BJ (cell line): ENCODE measurements around a stretch of chr10.

- CAGE, long polyA plus RNA = no peak
- RRBS = no CpG with 5 or more reads among the region's 1 CpG
These were observed 43.7 kb downstream of the SLK start for GRCh38 chr10:104010750-104010949.

DNA sequence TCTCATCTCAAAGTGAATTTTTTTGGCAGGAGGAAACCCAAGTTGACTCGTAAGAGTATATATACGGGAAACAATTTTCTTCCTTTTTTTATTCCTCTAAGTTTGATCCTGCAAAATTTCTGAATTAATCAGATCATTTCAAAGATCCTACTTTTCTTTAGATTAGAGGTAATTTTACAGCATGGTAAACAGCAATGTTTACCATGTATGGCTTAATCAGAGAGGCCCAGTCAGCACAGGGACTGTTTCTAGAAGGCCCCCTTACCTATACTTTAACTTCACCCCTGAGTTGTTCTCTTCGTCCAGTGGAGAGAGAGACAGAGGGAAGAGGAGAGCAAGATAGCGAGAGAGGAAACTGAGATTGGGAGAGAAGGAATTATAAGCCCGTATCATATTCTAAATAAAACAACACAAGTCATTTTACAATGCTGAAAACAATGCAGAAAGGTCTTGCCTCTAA lies 634 bp downstream of the COL17A1 start:
- CAGE, long polyA plus RNA = no peak
- RRBS = no CpG with 5 or more reads among the region's 5 CpGs

GRCh38 chr10:104122199-104122328 lies 93 bp downstream of the SFR1 start:
- CAGE, long polyA plus RNA = no peak
- RRBS = 0% methylated on average over 1 of the region's 5 CpGs

GRCh38 chr10:104258164-104258760 lies 3.6 kb downstream of the GSTO1 start:
- CAGE, long polyA plus RNA = no peak
- RRBS = no CpG with 5 or more reads among the region's 7 CpGs

DNA sequence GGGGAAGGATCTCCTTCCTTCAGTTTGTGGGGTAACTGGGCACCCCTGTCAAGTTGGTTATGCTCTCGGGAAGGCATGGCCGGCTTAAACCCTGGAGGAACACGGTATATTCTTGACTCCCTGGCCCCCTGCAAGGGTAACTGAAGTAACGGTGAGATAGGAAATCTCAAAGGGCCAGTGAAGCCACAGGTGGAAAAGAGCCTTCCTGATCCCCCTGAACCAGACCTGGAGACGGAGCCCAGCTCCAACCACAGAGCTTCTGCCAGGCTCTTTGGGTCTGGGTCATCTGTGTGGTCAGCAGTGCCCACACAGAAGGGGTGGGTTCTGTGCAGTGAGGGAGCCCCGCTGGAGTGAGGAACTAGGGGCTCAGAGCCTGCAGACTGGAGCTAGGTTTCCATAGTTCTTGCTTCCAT lies 25.5 kb downstream of the ITPRIP start:
- CAGE, long polyA plus RNA = no peak
- RRBS = no CpG with 5 or more reads among the region's 6 CpGs

DNA sequence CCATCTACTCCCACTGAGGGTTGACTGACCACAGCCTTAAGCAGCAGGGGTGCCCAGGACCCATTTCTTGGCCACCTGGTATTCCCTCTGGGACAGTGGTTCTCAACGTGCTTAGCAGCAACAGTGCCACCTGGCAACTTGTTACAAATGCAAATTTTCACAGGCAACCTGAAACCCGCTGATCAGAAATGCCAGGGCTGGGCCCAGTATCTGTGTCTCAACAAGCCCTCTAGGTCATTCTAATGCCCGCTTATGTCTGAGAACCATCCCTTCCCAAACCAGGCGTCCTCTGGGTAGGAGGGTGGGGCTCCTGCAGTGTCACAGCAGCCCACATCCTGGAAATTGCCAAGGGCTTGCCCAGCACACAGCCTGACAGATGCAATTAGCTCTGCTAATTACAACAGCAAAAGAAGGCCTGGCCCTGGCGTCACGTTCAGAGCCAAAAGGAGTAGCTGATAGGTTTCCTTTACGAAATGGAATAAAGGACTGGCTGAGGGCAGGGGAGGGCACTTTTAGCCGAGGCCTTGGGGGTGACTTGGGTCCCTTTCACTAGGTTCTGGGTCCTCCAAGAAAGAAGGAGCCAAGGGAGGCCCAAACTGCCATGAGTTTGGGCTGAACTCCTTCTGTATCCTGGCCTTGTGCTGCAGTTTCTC lies 15.8 kb downstream of the ITPRIP start:
- CAGE, long polyA plus RNA = no peak
- RRBS = no CpG with 5 or more reads among the region's 8 CpGs

DNA sequence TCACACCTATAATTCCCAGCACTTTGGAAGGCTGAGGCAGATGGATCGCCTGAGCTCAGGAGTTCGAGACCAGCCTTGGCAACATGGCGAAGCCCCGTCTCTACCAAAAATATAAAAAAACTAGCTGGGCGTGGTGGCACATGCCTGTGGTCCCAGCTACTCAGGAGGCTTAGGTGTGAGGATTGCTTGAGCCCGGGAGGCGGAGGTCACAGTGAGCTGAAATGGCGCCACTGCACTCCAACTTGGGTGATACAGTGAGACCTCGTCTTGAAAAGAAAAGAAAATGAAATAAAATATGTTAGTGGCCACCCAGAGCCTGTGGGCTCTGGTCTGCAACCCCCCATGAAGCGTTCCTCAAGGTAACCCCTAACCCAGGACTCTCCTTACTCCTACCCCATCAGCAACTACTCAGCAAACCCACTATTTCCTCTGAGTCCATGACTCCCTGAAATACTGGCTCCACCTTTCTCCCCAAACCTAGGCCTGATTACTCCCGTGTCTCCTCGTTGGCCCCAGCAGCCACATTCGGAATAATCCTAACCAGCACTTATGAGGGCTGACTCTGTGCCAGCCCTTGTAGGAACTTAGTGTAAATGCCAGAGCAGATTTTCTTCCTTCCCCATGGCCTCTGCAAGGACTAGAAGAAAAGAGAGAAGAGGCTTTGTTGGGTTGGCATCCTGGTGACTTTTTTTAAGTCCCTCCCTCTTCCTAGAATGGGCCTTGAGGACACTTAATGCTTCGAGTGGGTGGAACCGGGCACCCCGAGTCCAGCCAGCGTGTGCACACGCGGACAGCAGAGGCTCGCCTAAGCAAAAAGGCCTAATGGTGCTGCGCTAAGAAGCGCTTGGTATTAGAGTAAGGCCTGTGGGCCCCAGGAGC lies 13.1 kb downstream of the ITPRIP start:
- CAGE, long polyA plus RNA = no peak
- RRBS = no CpG with 5 or more reads among the region's 22 CpGs

DNA sequence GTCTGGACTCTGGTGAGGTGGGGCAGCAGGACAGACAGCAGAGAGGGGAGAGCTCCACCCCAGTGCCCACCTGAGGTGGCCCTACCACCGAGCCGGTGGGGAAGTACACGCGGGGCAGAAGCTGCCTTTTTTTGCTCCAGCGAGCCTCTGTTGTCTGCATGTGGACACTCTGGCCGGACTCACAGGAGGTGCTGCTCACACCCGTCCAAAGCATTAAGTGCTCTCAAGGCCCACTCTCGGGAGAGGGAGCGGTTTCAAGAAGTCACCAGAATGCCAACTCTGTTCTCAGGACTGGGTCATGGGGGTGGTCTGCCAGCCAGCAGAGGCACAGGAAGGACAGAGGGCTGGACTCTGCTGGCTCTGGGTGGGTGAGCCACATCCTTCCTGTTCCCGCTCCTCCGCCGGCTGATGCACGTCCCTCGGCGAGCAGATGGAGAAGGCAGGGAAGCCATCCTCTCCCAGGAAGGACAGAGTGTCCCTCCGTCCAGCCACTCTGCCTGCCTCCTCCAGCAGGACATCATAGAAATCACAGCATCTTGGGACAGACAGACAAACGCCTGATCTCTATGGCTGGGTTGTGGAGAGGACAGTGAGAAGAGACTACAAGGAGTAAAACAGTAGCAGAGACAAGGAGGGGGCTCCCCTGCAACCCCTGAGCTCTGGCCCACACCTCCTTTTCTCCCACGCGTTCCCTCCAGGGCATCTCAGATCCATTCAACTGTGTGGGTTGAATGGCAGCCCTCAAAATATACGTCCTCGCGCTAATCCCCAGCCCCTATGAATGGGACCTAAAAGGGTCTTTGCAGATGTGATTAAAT lies 12.1 kb downstream of the ITPRIP start:
- CAGE, long polyA plus RNA = no peak
- RRBS = 63% methylated on average over 5 of the region's 22 CpGs

- CAGE, long polyA plus RNA = no peak
- RRBS = no CpG with 5 or more reads among the region's 16 CpGs
These were observed 9.2 kb downstream of the ITPRIP start for GRCh38 chr10:104328839-104329772.

DNA sequence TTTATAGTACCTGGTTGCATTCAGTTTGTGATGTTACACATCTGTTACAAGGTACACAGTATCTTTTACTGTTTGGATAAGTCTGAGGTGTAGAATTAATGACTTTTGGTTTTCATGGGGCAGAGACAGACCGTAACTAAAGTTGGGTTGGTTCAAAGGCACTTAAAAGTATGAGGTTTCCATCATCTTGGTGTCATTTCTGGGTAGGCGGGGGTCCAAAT lies 43.7 kb downstream of the CFAP58 start:
- CAGE, long polyA plus RNA = no peak
- RRBS = no CpG with 5 or more reads among the region's 2 CpGs

DNA sequence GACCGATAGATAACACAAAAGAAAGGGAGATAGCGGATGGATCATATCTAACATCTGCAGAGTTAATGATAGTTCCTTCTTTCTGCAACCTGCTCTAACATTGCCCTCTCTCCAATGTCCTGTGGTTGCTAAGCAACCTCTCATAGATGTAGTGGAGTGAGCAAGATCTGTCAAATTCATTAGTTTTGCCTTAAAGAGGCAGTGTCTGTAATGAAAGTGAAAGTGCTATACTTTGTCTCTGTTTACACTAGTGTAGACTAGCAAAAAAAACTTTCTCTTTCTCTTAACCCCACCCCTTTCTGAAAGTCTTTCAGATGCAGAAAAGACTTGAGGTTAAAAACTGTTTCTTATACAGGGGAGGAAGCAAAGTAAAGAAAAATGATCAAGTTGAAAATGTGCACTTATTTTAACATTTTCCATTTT lies 1196.9 kb downstream of the SORCS3 start:
- CAGE, long polyA plus RNA = no peak
- RRBS = no CpG with 5 or more reads among the region's 2 CpGs

- CAGE, long polyA plus RNA = no peak
- RRBS = no CpG with 5 or more reads among the region's 9 CpGs
These were observed 1191.0 kb downstream of the SORCS1 start for GRCh38 chr10:105973232-105974092.

GRCh38 chr10:106010954-106011702 lies 1153.4 kb downstream of the SORCS1 start:
- CAGE, long polyA plus RNA = no peak
- RRBS = no CpG with 5 or more reads among the region's 5 CpGs

DNA sequence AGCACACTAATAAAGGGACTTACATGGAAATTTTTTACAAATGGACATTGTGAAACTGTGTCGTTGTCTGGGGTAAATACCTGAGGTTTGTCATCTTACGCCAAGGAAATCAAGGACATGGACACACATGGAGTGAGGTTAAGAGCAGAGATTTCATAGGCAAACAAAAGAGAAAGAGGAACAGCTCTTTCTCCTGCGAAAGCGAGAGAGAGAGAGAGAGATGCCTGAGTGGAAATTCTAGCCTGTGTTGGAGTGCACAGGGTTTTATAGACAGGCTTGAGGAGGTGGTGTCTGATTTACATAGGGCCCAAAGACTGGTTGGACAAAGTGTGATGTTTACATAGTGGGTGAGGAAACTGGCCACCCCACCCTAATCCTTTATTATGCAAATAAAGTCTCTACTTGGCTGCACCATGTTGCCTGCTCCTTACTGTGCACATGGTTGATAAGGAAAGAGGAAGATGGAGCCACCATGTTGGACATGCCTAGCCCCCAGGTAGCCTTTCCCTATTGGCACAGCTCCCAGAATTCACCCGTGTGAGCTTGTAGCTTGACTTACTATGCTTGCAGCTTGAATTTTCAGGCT lies 967.8 kb upstream of the SORCS1 start:
- CAGE, long polyA plus RNA = no peak
- RRBS = no CpG with 5 or more reads among the region's 5 CpGs

DNA sequence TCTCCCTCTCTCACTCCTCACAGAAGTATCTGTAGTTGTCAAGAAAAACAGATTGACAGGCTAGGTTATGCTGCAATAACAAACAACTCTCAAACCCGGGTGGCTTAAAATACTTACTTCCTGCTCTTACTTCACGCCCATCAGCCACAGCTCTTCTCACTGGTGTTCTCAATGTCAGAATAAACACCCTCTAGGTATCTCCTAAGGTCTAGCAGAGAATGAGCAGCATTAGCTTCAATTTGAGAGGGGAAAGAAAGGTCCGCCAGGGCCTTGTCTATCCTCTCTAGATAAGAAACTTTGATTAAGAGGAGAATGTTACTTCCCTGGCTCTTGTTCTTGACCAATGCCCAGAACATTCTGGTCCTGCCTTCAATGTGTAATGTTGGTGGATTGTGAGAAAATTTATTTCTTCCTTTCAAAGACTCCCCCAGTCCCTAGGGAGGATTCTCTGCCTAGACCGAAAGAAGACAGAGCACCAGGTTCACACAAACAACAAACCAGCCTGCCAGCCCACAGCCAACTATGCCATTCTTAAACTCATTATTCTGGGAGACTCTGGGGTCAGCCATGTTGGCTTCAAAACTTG lies 1028.6 kb downstream of the XPNPEP1 start:
- CAGE, long polyA plus RNA = no peak
- RRBS = no CpG with 5 or more reads among the region's 4 CpGs

DNA sequence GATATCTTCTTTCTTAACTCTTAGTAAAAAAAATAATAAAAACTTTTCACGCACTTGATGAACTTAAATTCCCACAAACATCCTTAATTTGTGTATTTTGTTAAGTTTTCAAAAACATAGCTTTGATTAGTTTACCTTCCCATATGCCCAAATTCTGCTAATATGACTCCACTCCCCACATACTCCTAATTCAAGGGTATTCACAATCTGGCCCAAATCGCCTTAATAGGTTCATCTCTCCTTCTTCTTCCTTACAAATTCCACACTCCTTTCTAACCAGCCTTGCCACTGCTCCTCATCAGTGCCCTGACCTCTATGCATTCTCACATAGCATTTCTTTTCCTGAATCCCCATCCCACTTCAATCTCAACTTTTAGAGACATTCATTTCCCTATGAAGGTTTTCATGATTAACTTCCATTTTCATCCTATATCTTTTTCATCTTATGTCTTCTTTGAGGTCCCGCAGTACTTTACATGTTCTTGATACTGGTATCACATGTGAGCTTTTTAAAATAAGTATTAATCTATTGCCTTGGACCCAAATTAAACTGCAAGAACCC lies 779.0 kb downstream of the XPNPEP1 start:
- CAGE, long polyA plus RNA = no peak
- RRBS = no CpG with 5 or more reads among the region's 3 CpGs

DNA sequence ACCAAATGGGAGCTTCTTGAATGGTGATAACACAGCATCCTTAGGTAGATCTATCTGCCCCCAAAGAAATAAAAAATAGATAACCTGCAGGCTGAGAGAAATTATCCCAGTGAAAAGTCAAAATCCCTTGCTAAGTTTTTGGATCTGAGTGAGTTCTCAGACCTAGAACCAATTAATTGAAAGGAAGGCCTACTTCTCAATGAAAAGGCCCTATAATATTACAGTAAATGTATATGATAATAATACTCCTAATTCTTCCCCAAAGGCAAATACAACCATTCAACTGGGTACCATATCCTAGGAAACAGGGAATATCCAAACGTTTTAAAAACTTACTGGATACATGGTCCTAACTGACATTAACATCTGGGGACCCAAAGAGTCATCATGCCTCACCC lies 670.2 kb downstream of the XPNPEP1 start:
- CAGE, long polyA plus RNA = no peak
- RRBS = no CpG with 5 or more reads among the region's 1 CpG

GRCh38 chr10:109429997-109430532 lies 493.2 kb downstream of the XPNPEP1 start:
- CAGE, long polyA plus RNA = no peak
- RRBS = no CpG with 5 or more reads among the region's 4 CpGs

- CAGE, long polyA plus RNA = no peak
- RRBS = no CpG with 5 or more reads among the region's 12 CpGs
These were observed 38.6 kb upstream of the ADD3 start for GRCh38 chr10:109969053-109969751.

- CAGE, long polyA plus RNA = no peak
- RRBS = no CpG with 5 or more reads among the region's 10 CpGs
These were observed 55.9 kb upstream of the MXI1 start for GRCh38 chr10:110151481-110152029.